ENCODE measurements around a stretch of chr12.

DNA sequence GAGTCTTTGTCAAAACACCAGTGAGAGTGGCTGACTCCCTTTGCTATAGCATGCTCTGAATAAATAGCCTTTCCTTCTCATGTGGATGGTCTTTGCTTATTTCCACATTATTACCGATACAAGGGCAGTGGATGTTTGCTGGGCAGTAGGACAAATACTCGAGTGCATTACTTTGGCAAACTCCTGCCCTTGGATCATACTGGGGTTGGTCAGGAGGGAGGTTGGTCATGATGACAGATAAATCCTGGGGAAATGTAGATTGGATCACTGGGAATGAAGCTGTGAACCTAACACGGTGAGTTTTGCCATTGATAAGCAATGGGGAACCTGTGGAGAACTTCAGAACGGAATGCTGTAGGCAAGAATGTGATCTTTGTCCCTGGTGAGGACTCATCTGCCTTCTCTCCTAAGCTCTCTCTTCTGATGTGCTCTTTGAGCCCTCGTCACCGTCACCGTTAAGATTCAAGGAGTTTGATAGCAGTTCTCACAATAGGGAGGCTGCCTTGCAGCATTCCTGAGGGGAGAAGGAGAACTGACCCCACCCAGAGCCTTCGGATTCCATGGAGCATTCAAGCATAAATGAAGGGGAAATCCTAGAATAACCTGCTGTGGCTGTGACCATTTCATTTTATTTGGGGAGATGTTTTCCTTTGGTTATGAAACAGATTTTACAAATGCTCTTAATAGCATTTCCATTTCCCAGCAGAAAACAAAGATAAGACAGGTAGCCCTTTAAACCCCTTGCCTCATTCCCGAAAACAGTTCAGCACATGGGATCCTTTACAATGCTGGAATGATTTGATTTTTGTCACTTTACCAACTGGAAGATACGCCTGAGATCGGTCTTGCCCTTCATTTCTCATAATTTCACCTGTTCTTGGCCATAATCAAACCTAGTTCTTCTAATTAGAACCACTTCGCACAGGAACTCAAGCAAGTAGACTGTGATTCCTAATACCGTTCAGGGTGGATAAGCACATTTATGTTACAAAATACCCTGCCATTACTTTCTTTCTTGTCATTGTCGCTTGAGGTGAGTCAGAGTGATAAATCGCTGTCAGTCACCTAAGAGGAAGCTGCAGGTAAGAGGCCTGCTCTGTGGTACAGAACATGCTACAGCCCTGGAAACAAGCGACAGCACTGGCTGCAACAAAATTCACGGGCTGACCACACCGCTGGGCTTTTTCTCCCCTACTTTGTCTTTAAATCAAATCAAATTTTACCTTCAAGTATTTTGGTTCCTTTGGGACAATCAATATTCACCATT, 217.8 kb downstream of the ANO6 start:
- PRO-cap, result no peak

DNA sequence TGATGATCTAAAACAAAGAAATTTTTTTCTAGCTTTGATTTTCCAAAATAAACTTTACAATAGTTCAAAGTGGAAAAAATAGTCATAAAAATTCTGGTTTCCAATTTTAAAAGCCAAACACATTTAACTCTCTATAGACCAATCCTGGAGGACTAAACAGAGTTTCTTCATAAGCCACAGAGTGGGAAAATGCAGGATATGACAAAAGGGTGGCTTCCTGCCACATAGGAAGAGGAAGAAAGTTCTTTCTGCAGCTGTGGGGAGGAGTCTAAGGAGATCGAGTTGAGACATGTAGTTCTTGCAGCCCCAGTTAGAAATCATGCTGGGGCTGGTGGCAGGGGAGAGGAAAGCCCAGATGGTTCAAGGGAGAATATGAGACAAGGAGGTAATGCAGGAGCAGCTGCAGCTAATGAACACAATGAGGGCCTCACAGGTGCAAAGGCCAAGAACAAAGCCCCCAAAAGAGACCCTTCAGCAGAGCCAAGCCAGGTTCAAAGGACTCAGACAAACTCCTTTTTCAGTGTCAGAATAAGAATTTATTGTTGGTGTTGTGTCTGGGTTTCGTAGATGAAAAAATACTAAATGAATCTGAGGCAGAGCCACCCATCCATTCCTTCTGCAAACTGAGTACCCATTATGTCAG, 84.9 kb upstream of the ARID2 start:
- PRO-cap, result no peak

- PRO-cap, result no peak
These were observed 1.1 kb downstream of the ARID2 start for GRCh38 chr12:45730443-45731190.

- PRO-cap, result no peak
These were observed 378 bp upstream of the SLC38A1 start for GRCh38 chr12:46269278-46269563.

DNA sequence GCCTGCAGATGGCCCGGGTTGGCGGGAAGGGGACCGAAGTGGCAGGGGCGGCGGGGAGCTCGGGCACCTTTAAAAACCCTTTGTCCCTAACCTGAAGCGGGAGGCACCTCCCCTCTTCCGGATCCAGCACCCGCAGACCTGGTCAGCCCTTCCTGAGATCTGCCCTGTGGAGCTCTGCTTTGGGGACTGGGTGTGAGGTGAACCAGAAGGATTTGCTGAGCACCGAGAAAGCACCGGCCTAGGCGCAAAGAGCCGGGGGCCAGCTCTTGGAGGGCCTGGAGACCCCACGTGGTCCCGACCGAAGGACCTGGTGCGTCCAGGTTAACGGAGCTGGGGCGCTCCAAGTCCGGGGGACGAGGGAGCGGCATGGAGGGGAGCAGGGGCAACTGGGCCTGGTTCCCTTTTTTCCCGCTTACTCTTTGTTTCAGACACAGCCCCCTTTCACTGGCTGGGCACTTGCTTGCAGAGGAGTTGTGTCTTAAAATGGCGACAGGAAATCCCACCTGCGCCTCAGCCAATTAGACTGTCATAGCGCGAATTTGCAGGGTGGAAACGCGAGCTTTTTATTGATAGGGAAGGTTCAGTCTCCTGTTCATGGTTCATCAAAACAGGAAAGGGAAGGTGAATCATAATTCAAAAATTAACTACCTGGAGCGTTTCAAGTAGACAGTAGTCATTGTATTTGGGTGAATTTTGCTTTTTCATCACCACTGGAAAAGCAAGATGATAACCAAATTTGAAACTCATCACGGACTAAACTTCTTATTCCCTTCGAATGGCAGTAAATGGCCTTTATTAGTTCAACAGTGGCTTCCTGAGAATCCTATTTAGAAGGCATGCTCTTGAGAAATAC, 947 bp upstream of the SLC38A1 start:
- PRO-cap, result no peak

DNA sequence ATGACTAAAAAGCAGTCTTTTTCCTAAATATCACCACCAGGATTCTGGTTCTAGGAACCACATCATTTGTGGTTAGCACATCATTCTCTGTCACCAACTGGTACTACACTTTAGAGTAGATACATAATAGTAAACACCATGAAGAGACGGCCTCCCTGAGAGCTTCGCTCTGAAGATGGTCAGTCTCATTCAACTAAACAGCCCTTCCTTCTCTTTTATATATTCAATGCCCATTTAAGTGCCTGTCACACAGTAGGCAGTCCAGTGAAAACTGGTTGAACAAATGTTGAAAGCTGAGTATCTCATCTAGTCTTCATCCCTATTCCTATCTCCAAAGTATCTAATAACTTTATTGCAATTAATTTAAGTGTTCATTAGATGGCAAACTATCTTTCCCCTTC, 10.9 kb downstream of the SLC38A2 start:
- PRO-cap, result no peak

DNA sequence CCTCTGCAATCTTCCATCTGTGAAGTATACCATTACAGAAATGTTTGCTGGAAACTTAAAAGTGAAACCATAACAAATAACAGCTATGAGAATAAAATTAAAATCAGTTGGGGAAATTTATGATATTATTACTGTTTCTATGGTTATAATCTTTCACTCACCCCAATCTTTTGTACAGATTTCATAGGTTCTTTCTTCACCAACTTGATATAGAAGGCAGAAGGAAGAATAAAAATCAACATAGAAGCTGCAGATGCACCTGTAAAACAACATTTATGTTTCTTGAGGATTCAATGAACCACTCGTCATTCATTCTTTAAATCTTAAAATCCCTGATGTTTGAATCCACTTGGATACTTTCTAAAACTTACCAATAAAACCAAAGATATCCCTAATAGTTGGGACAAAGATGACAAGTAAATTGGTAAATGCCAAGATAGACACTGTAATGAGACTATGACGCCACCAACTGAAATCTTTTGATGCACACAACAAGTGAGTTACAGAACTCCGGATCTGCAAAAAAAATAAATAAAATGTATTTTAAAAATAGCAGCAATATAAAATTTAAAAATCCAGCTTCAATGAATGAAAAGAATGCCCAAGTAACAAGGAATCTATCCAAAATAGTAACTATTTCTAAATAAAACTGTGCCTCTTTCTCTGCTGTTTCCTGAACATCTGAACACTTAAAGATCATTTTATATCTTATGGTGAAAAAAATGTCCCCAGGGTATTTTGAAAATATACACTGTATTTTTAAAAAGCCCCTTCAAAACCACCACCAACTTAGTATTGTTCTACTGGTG, 10.2 kb downstream of the SLC38A2 start:
- PRO-cap, result no peak

DNA sequence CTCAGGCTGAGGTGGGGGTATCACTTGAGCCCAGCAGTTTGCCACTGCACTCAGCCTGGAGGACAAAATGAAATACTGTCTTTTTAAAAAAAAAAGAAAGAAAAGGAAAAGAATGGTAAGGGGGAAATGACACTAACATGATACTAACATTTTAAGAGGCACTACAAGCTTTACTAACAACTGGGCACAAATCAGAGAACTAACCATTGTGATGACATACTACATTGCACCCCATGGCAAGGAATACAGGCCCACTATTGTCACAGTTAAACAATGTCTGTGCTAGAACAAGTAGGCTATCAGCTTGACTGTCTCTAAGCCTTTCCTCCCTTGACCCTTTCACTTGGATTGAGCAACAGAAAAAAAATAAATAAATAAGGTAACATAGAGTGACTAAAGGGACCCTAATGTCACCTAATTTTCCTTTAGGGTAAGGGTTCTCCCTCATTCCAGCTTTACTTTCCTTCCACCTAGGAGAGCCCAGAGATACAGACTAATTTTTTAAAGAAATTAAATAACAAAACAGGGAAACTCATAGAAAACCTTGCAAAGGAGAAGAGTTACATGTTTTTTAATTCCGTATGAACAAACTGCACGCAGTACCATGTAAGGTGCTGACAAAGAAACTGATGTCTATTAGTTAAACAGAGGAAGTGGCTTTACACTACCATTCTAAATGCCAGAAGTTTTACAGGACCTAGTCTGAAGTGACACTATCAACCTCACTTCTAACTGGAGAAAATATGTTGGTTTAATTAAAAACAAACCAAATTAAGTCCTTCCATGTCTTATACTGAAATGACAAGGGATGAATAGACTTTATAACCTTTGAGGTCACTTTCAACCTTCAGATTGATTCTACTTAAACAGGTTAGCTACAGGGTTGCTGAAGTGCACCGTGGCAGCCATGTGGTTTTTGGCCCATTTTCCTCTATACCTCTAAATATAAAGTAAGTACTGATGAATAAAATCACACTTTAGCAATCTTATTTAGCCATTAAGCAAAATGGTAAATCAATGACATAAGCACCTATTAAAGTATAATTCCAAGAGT, 4.2 kb downstream of the SLC38A2 start:
- PRO-cap, result no peak

DNA sequence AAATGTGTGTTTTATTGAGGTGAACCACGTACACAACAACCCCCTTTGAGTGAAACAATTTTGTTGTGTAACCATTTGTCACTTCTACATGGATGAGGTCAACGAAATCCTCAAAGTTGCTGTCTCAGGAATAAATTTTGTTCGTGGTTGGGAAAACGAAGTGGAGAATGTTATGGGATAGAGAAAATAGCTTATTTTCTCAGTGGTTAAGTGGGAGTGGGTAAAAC, 10.0 kb upstream of the SLC38A2 start:
- PRO-cap, result no peak

DNA sequence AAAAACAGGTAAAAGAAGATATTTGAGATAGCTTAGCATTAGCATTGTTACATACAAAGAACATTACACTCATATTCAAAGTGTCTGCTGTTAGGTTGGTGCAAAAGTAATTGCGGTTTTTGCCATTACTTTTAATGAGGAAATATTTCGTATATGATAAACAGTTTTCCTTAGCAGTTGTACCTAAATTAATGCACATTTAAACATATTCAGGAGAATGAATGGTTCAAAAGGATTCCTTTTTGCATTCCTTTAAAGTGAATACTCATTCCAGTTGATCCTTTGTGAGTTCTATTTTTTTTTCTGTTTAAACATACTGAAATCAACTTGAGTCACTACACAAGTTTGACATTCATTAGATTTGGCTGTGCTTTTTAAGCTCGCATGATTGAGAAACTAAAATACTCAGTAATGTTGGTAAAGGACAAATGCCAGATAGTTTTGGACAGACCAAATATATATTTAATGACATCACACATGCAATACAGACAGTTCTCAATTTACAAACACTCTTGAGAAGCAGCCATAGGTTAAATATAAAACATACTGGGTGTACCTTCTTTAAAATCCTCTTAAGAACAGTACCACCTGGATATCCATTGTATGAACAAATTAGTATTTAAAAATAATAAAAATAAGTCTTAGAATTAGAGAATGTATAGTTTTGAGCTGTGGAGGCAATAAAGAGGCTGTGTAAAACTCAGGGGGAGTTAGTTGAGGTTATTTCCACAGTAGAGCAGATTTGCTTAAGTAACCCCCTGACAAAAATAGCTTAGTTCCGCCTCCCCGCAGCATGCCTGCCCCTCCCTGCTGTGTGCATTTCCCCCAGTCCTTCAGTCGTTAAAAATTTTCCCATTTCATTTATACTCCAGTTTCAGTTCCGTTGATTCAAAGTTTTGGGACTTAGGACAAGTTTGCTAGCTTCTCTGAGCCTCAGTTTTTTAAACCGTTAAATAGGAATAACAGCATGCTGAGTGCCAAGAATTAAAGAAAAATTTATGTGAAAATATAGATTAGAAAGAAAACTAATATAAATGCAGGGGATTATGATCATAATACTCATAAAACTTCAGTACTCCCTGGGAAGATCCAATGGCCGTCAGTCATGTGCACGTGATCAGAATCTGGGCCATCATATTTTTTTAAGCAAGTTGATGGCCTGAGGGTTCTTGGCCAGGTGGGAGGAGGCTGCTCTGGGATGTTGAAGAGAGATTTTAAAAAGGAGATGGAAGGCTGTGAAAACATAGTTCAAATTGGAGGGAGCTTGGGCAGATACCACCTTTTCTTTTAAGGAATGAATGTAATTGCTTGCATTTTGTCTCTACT, 14.2 kb upstream of the SLC38A2 start:
- PRO-cap, result no peak

DNA sequence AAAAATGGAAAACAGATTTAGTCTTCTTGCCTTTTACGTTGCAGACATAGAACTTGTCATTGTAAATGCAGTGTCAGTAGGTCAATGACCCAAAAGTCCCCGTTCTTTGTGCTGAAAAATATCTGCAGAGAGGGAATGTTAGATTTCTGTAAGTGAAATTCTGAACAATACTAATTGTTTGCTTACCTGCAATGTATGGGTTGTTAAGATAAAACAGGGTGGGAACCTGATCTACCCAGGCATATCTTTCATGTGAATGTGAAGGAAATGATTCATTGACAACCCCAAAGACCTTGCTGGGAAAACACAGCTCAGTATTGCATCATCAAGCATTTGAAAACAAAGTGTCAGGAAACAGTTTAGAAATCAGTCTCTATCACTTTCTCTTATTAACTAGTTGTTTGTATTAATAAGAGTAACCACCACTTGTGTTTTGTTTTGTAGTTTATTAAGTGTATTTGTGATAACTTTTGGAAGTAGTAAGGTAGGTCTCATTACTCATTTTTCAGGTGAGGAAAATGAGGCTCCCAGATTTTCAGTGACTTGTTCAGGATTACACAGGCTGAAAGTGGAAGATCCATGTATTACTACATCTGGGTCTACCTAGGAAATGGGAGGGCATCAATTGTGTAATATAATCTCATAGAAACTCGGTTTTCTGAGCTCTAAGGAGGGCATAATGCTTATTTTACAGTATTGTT, 57.9 kb upstream of the SLC38A2 start:
- PRO-cap, result no peak

DNA sequence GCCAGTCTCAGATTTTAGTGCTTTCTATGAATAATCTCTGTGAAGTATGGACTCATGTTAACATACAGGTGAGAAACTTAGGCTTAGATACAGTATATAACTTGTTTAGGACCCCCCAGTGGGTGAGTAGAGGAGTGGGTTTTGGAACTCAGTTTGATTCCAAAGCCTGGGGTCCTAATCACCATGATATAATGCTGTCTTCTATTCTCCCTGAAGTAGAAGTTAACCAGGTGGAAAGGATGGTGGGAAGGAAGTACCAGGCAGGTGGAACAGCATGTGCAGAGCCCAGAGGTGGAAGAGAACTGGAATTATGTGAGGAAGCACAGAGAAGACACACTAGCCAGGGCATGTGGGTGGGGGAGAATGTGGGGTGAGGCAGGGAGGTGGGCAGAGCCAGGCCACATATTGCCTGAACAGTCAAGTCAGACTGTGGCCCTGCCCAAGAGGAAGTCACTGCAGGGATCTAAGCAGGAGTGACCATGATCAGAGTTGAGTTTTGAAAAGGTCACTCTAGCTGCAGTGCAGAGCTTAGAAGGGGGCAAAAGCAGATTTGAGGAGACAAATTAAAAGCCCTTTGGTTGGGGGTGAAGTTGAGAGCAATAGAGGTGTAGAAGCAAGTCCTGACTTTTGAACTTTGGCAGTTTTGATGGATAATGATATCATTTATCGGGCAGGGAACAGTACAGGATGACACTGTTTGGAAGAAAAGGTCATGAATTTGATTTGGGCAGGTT, 114.0 kb upstream of the SLC38A2 start:
- PRO-cap, result no peak

DNA sequence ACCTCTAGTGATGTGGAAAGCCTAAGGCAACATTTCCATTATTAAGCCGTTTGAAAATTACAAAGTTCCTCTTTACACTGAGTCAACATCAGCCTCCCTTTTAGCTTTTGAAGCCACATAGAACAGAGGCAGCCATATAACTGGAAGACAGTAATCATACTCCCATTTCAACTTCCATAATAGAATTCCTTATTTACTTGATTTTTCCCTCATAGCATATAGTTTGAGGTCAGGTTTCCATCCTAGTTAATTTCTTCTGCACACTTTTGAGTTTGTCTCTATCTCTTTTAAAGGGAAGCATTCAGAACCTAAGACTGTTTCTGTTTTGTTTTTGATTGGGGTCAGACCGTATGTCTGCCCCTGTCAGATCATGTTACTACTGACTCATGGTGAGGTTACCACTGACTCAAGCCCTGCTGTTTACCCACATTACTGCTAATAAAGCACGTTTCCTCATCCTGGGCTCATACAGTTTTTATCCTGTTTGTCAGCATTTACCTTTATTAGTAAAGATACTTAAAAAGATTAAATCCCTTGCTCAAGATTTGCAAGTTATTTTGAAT, 160.9 kb downstream of the SLC38A4 start:
- PRO-cap, result no peak

GRCh38 chr12:46786725-46787300, 39.0 kb downstream of the SLC38A4 start:
- PRO-cap, result no peak

DNA sequence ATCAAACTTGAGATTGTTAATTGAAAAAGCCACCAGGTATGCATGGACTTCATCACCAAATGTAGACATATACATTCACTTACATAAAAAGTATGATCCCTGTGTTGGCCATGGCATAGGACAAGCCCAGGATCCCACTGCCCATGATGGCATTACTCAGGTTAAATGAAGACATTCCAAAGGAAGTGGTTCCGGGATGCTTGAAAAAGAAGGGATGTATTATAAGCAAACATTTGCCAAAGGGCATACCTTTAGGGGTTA, 38.0 kb downstream of the SLC38A4 start:
- PRO-cap, result no peak

- PRO-cap, result no peak
These were observed 37.6 kb downstream of the SLC38A4 start for GRCh38 chr12:46788094-46788617.

DNA sequence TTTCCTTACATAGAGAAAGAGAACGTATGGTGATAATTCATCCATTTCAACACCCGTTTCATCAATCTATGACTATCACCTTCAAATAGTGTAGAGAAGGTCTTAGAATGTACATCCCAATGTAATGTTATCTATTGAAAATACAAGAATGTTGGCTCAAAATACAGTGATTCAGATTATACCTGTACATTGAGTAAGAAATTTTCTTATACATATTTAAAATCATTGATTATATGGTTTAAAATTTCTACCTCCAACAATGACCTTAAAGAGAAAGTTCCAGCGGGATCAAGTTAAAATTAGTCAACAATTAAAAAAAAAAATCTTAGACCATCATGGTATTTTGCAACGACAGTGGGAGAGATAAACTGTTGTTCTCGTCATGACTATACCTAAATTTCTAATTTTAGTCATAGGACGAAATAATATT, 19.1 kb downstream of the SLC38A4 start:
- PRO-cap, result no peak

DNA sequence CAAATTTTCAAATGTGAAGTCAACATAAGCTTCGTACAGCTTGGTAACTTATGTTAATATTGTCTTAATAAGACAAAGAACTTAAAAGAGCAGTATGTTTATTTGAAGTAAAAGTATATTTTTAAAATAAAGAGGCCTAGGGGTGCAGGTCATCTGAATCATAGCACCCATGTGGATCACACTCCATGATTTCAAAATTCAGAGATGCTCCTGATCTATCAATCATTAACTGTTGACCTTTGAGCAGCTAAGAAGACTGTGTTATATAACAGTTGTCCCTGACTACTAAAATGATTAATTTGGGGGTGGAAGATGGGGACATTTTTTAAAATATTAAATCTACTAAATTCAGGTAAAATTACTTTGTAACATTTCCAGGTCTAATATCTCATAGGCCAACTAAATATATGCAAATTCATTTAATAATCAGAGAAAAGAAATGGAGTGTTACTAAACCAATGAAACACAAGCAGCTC, 120.8 kb upstream of the PCED1B start:
- PRO-cap, result no peak

DNA sequence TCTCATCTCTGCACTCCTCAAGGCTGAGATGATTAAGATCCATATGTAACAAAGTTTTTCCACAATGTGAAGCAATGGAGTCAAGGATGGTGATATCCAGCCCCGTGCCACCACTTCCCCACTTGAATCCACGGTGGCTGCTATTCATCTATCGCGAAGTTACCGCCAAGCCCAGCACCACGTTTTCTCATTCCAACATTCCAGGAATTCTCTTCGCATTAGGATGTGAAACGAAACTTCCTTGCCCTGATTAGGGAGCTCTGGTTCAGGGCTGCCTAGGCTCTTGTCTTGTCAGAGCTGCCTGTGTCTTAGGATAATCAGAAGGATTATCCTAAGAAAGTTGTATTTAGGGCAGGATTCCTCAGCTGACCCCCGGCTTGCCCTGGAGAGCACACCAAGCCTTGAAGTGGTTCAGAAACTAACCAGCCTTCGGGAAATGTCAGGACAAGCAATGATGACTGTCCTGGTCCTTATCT, 114.9 kb upstream of the PCED1B start:
- PRO-cap, result no peak

- PRO-cap, result no peak
These were observed 607 bp upstream of the AMIGO2 start for GRCh38 chr12:47080009-47081123.